HTERT-HM (cell line): ENCODE measurements around the genes MORC3 and CLDN14.

DNA sequence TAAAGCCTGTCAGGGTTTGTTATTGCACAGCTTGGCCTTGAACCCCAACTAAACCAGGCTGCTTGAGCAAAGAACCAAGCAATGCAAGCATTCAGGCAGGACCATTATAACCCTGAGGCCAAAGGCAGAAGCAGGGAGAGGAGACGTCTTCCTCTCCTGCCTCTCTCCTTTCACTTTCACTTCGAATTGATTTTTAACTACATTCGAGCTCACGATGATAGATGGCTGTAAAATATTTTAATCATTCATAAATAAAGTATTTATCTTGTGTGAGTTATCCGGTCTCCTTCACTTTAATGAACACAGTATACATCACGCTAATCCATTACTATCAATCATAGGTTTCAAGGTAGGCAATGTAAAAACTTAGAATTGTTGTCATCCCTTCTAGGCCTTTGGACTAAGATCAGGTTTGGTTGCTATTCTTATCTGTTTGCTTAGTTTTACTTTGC lies 480.1 kb upstream of the RUNX1 start:
- RRBS = no CpG with 5 or more reads among the region's 6 CpGs

DNA sequence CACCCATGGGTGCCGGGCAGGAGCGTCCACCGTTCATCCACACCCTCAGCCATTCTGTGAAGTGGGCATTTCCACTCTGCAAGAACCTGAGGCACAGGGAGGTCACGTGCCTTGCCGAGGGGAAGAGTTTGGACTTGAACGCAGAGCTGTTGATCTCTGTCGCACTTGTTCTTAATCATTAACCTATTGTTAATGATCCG lies 75.8 kb downstream of the SETD4 start:
- RRBS = 22% methylated on average over 1 of the region's 8 CpGs

DNA sequence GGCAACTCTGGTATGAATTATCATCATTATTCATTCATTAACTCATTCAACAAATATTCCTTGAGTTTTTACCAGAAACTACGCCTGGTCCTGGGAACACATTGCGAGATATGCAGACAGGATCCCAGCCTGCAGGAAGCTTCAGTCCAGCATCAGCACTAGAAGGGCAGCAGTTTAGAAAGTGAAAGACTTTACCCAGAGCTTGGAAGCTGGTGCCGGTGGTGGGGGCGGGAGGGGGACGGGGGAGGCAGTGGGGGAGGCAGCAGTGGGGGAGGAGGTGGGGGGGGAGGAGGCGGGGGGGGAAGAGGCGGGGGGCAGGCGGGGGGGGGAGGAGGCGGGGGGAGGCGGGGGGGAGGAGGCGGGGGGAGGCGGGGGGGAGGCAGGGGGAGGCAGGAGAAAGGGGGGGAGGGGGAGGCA lies 55.8 kb downstream of the SETD4 start:
- RRBS = no CpG with 5 or more reads among the region's 12 CpGs

GRCh38 chr21:36188155-36188807 lies 31.7 kb downstream of the DOP1B start:
- RRBS = no CpG with 5 or more reads among the region's 9 CpGs

- RRBS = no CpG with 5 or more reads among the region's 11 CpGs
Observed at GRCh38 chr21:36297754-36298585, 22.0 kb upstream of the MORC3 start.

- RRBS = under 1% methylated on average over 19 of the region's 87 CpGs
Observed at GRCh38 chr21:36320159-36320991, at the start of gene MORC3. MORC3 (plus strand) TSS chr21:36320197.

- RRBS = no CpG with 5 or more reads among the region's 6 CpGs
Observed at GRCh38 chr21:36466996-36467403, 12.9 kb downstream of the CLDN14 start.

DNA sequence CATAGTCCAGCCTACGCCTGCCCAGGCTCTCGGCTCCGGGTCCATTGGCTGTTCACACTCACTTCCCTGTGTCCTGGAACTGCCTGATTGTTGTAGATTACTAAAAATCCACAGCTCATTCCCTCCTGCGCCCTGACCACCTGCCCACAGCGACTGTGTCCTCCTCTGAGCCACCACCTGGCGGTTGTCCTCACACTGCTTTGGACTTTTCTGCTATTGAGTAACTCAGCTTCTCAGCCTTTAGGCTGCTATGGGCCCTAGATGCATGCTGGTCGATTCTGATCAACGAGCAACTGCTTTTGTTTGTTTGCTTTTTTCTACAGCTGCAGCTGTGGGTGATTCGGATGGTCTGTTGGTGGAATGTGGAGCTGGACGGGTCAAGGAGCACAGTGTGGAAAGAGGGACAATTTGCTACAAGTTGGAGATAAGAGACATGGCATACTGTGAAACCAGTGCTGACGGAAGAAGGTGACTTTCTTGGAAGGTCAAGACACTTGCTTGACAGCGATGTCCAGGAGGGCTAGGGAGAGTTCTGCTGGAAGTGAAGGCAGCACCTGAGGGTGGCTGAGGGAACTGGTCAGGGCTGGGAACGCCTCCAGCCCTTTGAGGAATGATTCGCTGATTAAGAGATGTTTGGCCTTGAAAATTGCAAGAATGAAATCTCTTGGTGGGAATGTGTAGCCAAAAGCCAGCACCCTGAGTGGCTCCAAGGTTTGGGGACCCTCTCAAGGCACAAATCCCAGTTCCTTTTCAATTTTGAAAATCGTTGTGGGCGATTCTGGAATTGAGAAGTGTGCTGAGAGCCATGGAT lies at the start of gene CLDN14:
CLDN14 (minus strand) TSS at position 215 of the 811 bp plus-strand sequence.
- RRBS = no CpG with 5 or more reads among the region's 16 CpGs

DNA sequence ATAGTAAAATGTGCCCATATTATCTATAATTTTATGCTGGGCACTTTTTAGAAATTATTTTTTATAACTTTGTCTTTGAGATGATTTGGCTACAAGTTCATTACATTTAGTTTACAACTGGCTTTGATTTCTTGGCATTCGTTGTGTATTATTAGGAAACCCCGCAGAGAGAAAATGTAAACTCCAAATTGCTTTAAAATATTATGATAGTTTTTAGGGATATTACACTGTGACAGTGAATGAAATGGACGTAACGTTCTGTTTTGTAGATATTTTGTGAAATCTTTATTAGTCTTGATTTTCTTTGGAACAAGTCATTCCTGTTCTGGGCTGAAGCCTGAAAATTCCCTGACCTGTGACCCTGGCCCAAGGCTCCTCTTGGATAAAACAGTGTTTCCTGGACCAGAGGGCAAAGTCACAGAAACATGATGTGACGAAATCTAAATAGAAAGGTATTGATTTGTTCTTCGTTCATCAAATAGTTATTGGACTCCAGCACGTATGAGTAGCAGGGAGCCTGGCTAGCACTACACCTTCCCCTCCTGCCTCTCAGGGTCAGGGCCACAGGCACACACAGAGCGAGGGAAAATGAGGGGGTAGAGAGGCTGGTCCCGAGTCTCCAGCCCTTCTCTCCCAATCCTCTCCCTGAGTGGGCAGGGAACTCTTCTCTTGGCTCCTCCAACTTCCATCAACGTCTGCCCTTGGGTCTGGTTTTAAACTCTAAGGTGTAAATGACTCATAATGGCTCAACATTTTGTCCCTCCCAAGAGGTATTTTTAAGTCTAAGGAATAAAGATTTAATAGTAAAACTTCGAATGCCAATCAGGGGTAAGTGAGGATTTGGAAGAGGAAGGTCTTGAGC lies 1.7 kb upstream of the CLDN14 start:
- RRBS = no CpG with 5 or more reads among the region's 11 CpGs

GRCh38 chr21:36509865-36510387 lies 30.0 kb upstream of the CLDN14 start:
- RRBS = no CpG with 5 or more reads among the region's 9 CpGs

- RRBS = 28% methylated on average over 10 of the region's 29 CpGs
Observed at GRCh38 chr21:36542598-36543182, 62.8 kb upstream of the CLDN14 start.

DNA sequence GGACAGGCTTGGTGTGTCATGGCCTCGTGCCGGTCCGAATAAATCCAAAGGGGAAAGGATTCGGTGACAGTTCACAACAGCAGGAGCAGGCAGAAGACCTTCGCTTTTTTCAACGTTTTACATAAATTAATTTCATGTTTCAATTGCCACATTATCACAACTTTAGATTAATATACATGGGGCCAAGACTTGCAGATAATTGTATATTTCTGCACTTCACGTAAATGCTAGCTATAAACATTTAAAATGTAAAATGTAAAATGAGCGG lies 36.9 kb upstream of the SIM2 start:
- RRBS = no CpG with 5 or more reads among the region's 8 CpGs

DNA sequence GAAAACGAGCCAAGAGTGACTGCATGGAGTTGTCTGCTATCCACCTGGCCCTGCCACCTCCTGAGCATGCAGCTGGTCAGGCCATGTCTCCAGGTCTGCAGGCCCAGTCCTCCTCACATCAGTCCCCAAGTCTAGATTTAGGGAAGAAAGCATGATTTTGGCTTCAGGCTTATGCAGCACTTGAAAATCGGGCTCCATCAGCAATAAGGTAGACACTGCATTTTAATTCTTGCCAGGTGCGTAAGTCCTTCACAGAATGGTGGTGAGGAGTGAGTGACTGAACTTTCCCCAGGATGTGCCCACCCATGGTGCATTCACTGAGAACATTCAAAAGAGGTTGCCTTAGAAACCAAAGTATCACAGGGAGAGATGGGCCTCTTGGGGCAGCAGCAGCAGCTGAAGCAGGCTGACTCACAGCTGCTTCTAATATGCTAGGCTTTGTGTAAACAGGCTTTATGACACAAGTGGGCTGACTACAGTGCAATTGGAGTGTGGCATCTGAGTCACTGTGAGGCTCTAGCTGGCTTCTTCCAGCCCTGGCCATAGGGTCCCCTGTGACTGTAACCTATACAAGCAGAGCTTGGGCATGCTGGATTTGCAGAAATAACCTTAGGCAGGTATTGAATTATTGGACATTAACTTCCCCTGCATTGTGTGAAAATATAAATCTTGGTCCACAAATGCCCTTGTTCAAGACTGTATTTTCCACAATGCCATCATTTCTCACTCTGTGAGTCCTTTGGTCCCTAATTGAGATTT lies 12.6 kb downstream of the PIGP start:
- RRBS = no CpG with 5 or more reads among the region's 3 CpGs

- RRBS = no CpG with 5 or more reads among the region's 57 CpGs
Observed at GRCh38 chr21:37071954-37072949, 619 bp downstream of the PIGP start.

DNA sequence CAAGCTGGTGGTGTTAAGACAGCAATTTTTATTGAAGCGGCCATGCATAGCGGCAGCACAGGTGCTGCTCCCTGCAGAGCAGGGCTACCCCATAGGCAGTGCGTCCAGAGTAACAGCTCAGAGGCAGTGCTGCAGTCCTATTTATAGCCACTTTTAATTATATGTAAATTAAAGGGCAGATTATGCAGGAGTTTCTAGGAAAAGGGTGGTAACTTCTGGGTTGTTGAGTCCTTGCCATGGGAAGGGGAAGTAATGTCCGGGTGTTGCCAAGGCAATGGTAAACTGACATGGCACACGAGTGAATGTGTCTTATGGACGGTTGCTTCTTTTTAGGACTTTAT lies 57.0 kb downstream of the VPS26C start:
- RRBS = no CpG with 5 or more reads among the region's 6 CpGs

DNA sequence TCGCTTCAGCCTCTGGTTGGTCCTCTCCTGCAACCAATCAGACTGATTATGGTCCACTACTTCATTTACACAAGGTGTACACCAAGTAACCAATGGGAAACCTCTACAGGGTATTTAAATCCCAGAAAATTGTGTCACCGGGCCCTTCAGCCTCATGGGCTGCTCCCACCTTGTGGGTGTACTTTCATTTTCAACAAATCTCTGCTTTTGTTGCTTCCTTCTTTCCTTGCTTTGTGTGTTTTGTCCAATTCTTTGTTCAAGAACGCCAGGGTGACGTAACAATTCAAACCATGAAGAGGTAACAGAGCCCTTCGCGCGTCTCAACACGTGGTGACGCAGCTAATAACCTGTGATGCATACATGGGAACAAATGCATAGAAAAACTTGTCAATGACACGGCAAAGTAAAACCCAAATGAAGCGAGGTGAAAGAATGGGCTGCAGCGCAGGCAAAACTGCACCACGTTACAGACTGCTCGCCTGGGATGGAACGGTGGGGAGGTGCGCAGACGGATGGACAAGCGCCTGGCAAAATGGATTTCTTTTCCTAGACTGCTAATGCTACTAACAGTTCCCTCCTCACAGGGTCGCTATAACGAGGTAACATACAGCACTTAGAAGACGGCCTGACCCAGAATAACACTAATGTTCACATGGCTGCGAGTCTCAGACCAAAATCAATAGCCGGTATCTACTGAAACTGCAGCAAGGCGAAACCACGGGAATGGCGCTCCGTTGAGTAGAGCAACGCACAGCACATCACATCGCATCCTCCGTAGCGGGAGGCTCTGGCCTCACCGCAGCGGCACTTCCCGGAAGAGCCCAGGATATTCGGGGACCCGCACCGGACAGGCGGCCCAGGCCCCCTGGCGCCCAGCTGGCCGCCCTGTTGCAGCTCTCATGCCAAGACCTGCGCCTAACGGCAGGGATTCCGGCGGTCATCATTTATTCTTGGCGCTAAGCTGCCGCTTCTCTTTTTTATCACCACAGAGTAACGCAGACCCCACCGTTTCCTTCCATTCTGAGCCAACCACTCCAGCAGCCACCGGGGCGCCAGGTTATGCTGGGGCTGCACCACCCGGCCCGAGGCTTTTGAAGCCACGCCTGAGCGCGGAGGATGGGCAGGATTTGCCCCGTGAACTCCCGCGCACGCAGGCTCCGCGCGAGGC lies 46.8 kb downstream of the VPS26C start:
- RRBS = 2% methylated on average over 28 of the region's 62 CpGs

GRCh38 chr21:37267811-37268390 lies 767 bp upstream of the VPS26C start:
- RRBS = 1% methylated on average over 35 of the region's 44 CpGs

DNA sequence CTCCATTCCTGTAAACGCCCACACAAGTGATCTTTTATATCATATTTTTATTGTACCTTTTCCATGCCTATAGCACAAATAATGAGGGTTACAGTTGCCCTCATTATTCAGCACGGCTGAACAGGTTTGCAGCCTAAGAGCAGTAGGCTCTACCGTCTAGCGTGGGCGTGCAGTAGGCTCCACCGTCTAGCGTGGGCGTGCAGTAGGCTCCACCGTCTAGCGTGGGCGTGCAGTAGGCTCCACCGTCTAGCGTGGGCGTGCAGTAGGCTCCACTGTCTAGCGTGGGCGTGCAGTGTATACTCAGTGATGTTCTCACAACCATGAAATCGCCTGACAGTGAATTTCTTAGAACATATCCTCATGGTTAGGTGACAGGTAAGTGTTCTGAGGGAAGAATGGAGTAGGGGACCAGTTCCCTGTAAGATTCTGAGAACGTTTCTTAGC lies 84.9 kb downstream of the DYRK1A start:
- RRBS = no CpG with 5 or more reads among the region's 18 CpGs

DNA sequence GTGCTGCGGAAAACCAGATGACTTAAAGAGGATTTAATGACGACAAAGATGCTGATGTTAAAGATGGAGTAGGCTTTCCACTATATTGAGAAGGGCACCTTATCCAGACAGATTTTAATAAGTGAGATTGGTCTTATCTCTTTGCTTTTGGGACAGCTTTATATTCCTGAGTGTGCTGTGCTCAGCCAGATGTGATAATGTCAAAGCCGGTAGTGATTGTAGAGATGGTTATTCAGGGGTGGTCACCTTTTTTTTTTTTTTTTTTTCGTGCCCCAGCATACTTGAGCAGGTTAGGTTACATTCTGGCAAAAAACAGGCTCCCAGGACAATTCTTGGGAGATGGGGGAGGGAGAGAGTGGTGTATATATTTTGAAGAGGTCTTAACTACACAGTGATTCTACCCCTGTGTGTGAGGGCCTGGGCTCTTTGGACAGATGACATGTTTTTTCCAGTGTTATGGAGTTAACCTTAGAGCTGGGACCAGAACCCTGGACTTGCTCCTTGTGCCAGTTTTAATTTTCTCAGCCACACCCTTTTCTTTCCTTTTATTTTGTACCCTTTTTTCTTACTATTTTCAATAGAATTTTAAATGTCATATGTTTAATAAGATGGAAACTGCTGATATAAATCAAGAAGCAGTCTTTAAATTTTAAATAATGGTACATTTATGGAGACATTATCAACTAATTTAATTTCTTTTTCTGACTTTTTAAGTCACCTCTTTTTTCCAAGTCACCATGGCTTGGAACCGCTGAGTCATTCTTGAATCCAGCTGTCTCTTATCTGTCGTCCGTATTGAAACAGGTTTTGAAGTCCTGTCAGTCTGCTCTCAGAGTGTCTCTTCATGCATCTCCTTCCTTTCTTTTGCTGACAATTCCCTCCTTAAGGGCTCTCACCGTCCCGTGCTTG lies 88.5 kb downstream of the DYRK1A start:
- RRBS = no CpG with 5 or more reads among the region's 9 CpGs

DNA sequence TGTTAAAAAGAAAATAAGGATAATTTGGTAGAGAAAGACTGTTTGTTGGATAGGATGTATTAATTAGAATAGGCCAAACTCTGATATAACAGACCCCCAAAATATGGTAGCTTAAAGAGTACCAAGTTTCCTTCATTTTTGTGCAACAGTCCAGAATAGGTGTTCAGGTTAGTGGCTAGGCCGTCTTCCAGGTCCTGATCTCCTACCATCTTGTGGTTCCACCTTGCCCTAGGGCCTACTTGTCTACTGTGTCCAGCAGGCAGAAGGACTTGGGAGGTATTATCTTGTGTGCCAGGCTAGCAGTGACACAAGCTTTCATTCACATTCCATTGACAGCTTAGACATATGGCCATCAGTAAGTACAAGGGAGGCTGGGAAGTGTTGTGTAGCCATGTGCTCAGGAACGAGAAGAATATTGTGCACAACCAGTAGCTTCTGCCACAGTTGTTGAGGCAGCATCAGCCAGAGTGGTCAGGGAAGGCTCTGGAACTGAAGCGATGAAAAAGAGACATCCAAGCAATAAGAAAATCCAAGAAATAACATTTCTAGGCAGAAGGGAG lies 144.0 kb downstream of the DYRK1A start:
- RRBS = no CpG with 5 or more reads among the region's 3 CpGs